AG04449 (cell line): ENCODE data around the gene WNT7B.

DNA sequence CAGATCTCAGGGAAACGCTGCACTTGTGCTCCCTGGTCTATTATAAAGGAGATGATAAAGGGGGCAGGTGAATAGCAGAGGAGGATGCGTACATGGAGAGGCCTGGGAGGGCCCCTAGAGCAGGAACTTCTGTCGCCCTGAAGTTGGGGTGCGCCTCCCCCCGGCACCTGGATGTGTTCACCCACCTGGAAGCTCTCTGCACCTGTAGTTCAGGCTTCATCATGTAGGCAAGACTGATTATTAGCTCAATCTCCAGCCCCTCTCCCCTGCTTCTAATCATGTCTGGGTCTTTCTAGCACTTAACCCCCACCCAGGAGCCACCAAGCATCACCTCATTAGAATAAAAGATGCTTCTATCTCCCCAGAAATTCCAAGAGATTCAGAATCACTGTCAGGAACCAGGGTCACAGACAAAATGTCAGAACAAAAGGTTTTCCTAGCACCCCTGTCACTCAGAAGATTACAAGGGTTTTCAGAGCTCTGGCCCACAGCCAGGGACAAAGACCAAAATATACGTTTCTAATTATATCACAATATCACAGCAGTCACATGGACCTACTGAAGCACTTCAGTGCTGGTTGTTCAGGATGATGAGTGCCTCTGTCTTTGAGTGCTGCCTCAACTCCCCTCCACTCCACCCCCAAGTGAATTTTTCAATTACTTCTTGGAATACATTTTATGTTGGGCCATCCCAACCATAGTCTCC lies 21.7 kb upstream of the RTL6 start:
- RRBS: no CpG with 5 or more reads among the region's 6 CpGs

- RRBS: no CpG with 5 or more reads among the region's 31 CpGs
These were observed 97.9 kb upstream of the RTL6 start for GRCh38 chr22:44595655-44596649.

GRCh38 chr22:44685274-44685910 lies 16.6 kb upstream of the PRR5 start:
- RRBS: no CpG with 5 or more reads among the region's 9 CpGs

DNA sequence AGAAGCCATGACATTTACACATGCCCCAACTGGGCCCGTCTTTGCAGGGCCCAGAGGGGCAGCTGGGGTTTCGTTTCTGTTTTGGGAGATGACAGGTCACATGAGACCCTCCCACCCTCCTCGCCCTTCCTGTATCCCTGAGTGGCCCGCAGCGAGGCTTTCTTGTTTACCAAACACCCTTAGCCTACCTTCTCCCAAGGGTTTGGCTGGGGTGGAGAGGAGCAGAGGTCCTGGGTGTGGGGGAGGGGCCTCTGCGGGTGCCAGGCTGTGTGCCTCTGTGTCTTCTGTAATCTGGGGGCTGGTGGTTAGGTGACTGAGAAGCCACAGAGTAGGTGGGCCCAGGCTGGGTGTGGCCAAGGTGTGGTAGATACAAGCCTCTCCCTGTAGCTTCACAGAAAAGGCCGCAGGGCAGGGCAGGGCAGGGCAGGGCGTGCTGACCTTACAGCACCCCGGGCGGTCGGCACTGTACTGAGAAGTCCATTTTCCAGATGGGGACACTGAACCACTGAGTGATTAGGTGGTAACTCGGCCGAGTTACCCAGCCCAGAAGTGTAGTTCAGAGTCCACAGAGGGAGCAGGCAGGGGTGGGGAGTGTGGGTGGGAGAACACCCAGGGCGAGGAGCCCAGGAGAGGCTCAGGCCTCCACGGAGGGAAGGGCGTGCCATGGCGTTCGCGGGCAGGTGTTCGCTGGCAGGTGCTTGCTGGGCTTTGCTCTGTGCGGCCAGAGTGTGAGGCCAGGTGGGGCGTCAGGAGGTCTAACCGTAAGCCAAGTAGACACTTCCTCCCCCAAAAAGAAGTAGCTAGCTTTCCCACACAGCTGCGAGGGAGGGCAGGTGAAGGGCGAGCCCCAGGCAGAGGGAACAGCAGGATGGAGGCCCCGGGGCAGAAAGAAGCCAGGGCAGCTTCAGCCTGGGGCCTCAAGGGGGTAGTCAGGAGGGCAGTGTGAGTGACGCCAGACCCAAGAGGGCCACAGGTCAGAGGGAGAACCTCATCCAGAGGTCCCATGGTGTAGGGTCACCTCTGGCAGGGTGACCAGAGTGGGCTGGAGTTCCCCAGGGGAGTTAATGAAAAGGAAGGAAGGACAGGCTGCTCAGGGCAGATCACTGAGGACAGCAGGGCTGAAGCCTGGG lies 8.8 kb downstream of the PRR5 start:
- RRBS: 0% methylated on average over 1 of the region's 27 CpGs

DNA sequence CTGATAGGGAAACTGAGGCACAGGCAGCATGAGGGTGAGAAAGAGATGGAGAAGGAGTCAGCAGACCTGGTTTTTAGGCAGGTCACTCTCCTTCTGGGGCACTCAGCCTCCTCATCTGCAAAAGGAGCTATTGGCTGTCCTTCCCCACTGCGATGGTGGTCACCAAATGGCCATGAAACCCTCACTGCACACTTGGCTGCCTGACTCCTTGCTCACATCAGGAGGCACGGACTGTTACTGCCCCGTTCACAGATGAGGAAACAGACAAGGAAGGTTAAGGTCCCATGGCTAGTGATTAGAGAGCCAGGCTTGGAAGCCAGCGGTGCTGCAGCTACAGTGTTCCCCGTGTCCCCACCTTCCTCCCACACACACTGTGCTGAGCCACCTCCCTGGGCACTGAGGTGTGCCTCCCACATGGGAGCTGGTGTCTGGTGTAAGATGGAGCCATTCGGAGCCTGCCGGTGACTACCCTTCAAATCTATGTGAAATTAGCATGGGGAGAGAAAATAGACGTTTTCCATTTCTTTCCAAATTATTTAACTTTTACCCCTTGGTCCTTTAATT lies 2.6 kb downstream of the ARHGAP8 start:
- RRBS: no CpG with 5 or more reads among the region's 8 CpGs

DNA sequence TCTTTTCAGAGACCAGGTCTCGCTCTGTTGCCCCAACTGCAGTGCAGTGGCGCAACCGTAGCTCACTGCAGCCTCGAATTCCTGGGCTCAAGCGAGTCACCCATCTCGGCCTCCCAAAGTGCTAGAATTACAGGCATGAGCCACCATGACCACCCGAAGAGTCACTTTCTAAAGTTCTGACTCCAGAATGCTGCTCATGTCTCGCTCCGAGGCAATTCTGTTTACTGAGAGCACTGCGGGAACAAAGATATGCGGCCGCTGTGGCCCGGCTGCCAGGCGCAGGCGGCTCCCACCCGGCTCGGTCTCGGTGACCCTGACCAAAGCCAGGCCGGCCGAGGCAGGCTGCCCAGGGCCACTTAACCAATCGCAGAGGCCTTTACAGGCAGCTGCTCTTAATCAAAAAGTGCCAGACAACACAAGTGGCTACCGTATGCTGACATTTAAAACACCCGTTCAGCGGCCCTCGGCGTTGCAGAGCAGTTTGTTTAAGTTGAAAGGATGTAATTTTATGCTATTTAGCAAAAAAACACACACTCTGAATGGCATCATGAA lies 78.7 kb downstream of the PHF21B start:
- RRBS: no CpG with 5 or more reads among the region's 26 CpGs

DNA sequence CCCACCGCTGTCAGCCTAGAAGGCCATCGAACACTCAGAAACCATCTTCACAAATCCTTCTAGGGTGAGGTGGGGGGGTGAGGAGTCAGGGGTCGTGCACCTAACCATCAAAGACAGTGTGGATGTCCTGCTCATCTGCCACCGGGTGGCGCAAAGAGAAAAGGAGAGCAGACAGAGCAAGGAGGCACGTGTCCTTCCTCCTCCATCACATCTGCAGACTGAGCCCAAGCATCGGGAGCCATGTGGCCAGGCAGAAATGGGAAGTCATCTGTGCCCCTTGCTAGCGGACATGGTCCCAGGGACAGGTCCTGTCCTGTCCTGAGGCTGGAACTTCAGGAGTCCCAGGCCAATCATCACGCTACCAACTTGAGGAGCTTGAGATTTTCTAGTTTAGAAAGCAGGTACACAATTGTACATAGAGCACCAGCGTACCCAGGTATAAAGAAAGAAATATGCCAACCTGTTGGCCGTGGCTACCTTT lies 61.8 kb upstream of the NUP50 start:
- RRBS: no CpG with 5 or more reads among the region's 11 CpGs

GRCh38 chr22:45169798-45170300 lies 6.1 kb downstream of the NUP50 start:
- RRBS: no CpG with 5 or more reads among the region's 9 CpGs

- RRBS: no CpG with 5 or more reads among the region's 18 CpGs
These were observed 22.2 kb downstream of the NUP50 start for GRCh38 chr22:45185736-45186573.

- RRBS: no CpG with 5 or more reads among the region's 18 CpGs
These were observed 24.2 kb downstream of the KIAA0930 start for GRCh38 chr22:45216398-45216996.

- RRBS: no CpG with 5 or more reads among the region's 25 CpGs
These were observed 14.8 kb downstream of the KIAA0930 start for GRCh38 chr22:45225717-45226388.

- RRBS: no CpG with 5 or more reads among the region's 24 CpGs
These were observed 25.6 kb downstream of the FAM118A start for GRCh38 chr22:45335164-45335875.

- RRBS: no CpG with 5 or more reads among the region's 8 CpGs
These were observed 33.8 kb upstream of the FBLN1 start for GRCh38 chr22:45468855-45469305.

GRCh38 chr22:45552498-45553146 lies 49.9 kb downstream of the FBLN1 start:
- RRBS: 28% methylated on average over 3 of the region's 30 CpGs

DNA sequence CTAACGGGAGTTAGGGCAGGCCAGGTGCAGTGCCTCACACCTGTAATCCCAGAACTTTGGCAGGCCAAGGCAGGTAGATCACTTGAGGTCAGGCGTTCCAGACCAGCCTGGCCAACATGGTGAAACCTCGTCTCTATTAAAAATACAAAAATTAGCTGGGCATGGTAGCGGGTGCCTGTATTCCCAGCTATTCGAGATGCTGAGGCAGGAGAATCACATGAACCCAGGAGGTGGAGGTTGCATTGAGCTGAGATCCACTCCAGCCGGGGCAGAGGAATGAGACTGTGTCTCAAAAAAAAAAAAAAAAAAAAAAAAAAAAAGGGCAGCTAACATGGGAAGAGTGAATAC lies 69.1 kb upstream of the ATXN10 start:
- RRBS: no CpG with 5 or more reads among the region's 6 CpGs

GRCh38 chr22:45672999-45674277 lies 1.8 kb downstream of the ATXN10 start:
- RRBS: no CpG with 5 or more reads among the region's 11 CpGs

GRCh38 chr22:45848551-45849243 lies 128.3 kb downstream of the WNT7B start:
- RRBS: no CpG with 5 or more reads among the region's 4 CpGs

DNA sequence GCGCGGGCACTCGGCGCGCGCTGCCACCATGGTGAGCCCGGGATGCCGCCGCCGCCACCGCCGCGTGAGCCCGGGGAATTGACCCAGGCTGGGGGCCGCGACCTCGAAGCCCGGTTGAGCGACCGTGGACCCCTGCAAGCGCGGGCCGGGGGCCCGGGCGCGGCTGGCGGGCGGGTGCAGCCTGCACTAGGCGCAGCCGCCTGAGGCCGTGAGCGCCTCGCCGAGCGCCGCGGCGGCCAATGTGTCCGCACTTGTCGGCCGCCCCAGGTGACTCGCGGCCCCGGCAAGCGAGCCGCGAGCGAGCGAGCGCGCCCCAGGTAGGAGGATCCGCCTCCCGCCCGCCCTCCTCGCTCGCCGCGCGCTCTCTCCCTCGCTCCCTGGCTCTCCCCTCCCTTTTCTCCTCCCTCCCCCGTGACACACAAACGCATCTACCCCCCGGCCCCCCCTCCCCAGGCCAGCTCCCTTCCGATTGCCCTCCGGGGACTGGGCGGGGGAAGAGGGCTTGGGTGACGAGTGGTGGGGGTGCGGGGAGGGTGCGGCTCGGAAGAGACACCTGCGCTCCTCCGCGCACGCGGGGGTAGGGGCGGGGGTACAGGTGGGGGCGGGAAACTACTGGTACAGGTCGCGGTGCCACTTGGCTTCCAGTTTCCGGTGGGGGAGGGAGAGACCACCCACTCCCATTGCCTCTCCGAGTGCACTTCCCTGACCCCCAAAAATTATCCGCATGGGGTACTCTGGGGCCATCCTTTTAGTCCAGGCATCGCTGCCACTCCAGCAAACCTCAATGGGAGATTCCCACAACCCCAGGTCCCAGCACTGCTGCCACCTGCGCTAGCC lies at the start of gene WNT7B:
WNT7B (minus strand) TSS at position 274 of the 837 bp plus-strand sequence.
- RRBS: 4% methylated on average over 18 of the region's 84 CpGs

DNA sequence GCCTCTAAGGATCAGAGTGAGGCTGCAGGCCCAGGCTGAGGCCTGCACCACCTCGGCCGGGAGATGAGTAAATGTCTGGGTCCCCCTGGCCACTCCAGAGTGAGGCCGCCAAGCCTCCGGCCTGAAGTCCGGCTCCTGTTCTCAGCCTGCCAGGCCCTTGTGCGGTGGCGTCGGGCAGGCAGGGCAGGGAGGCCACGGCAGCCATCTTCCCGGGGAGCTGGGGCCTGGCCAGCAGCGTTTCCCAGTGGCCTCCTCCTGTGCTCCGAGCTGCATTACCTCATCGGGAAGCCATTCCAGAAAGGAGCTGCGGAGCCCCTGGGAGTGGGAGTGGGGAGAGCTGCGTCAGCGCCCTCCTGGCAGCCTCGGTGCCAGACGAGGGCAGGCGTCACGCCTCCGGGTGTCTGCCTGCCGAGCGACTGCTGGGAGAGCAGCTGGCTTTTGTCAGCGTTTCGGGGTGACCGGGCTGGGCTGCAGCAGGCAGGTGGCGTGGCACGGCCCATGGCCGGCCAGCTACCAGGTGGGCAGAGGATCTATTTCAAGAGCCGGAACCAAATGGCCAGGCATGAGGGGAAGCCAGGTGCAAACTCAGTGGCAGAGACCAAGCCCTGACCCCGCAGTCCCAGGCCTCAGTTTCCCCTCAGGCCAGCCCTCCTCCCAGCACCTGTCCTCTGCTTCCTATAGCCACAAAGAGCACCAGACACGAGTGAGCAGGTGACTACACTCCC lies 30.9 kb upstream of the WNT7B start:
- RRBS: 48% methylated on average over 17 of the region's 32 CpGs

DNA sequence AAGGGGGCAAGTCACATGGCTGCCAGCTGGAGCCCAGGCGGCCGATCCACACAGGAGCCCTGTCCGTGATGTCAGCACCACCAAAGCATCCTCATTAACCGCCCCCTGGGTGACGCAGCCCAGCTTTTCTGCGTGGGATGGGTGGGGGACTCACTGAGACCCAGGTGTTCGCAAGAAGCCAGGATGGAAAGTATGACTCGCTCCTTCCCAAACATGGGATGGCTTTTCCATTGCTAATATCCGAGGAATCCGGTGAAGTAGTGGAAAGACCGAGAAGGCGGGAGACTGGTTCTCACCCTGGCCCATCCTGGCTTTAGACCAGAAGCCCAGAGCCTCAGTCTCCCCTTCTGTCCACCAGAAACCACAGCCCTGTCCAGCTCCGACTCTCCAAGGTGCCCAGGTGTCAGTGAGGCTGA lies 46.7 kb upstream of the WNT7B start:
- RRBS: no CpG with 5 or more reads among the region's 13 CpGs